Stomach (tissue), 7 donors: ENCODE data around the genes KRT7 and KRT5.

- PRO-cap: no peak
- RAMPAGE, long total RNA, 5 experiments: no peak in any of the 5 experiments
- RRBS: no CpG with 5 or more reads among the region's 16 CpGs
These were observed 1.7 kb downstream of the SMIM41 start for GRCh38 chr12:52080934-52081861.

- PRO-cap: bidirectional peak, plus-strand start at chr12:52148822, minus-strand start at chr12:52148611
- RAMPAGE, long total RNA, 5 experiments: no peak in any of the 5 experiments
- RRBS: no CpG with 5 or more reads among the region's 16 CpGs
These were observed 43.4 kb downstream of the KRT80 start for GRCh38 chr12:52148161-52149057.

- PRO-cap: no peak
- RAMPAGE, long total RNA, 5 experiments: no peak in any of the 5 experiments
- RRBS: no CpG with 5 or more reads among the region's 2 CpGs
These were observed 2.1 kb downstream of the KRT80 start for GRCh38 chr12:52189698-52190163.

- PRO-cap: no peak
- RAMPAGE, long total RNA, 5 experiments: no peak in any of the 5 experiments
- RRBS: no CpG with 5 or more reads among the region's 14 CpGs
These were observed 864 bp downstream of the KRT80 start for GRCh38 chr12:52190647-52191652.

GRCh38 chr12:52197607-52198435, 6.0 kb upstream of the KRT80 start:
- PRO-cap: no peak
- RAMPAGE, long total RNA, 5 experiments: no peak in any of the 5 experiments
- RRBS: no CpG with 5 or more reads among the region's 11 CpGs

- PRO-cap: no peak
- RAMPAGE, long total RNA, 5 experiments: no peak in any of the 5 experiments
- RRBS: no CpG with 5 or more reads among the region's 11 CpGs
These were observed 9.0 kb upstream of the KRT80 start for GRCh38 chr12:52200838-52201286.

DNA sequence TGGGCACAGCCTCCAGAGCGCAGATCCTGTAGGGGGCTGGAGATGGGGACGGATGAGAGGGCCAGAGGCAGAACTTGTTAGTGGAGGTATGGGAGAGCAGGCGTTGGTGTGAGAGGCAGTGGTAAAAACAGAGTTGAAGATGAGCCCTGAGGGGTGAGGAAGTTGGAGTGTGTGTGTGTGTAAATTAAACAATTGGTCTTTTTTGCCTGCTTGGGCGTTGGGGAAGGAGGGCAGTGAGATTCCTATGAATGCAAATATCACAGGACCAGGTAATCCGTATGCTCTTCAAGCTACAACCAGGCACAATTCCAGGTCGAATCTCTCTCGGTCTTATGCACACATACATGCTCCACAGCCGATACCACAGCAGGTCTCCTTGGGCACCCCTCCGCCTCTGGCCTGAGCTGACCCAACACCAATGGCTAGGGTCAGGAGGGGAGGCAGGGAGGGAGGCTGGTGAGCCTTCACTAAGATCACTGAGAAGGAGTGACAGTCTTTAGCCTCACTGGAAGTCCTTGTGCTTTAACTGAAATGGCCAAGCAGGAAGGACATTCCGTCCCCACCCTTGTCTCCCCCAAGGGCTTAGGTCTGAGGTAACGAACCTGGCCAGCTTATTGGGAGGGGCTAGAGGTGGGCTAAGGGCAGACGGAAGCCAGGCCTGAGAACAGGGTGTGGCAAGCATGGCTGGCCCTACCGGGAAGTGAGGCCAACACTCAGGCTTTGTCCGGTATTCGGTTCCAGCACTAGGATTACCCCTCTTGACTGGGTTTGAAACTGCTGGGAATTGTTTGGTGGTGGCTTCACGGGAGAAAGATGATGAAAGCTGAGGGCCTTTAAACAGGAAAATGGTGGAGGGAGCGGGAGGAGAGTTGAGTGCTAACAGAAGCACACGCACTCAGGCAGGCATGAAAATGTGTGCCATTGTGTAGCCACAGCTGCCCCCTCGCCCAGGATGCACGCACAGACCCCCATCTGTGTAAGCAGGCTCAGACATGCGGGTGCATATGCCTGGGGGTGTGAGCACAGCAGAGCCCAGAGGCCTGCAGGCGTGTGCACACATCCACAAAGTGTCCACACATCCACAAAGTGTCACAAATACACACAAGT, 1.3 kb upstream of the KRT7 start:
- PRO-cap: bidirectional peak, plus-strand start at position 785 of the sequence, minus-strand start at position 514 of the sequence
- RAMPAGE, long total RNA, 5 experiments: no peak in any of the 5 experiments
- RRBS: no CpG with 5 or more reads among the region's 22 CpGs

DNA sequence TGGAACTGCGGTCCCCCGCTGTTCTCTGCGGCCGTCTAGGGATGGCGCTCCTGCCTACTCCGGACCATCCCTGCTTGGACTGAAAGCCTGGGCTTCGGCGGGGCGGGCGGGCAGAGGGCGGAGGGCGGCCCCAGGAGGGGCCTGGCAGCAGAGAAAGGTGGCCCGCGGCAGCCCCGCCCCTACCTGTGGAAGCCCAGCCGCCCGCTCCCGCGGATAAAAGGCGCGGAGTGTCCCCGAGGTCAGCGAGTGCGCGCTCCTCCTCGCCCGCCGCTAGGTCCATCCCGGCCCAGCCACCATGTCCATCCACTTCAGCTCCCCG, at the start of gene KRT7:
TSS of gene KRT7 (plus strand) at position 242 of the 319 bp plus-strand sequence.
- PRO-cap: bidirectional peak, plus-strand start at position 223 of the sequence, minus-strand start at position 81 of the sequence
- RAMPAGE, long total RNA, 5 experiments: no peak in any of the 5 experiments
- RRBS: 14% methylated on average over 5 of the region's 30 CpGs

DNA sequence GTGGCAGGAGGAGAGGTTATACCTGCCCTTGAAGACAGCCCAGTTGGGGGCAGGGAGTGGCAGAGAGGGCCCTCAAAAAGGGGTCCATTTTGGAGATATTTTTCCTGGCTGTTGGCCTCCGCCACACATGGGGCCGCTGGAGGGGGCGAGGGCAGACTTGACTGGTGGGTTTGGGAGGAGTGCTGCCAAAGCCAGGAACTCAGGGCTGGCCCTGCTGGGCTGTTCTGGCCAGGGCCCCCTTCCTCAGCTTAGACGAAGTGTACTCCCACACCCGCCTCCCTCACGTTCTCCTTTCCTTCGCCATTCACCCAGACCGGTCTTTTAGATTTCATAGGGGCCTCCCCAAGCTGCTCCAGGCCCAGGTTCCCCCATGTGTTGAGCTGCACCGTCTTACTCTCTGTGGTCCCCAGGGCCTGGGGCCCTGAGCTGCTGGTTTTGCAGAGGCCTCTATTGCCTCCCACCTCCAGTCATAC, 1.2 kb downstream of the KRT7 start:
- PRO-cap: no peak
- RAMPAGE, long total RNA, 5 experiments: no peak in any of the 5 experiments
- RRBS: no CpG with 5 or more reads among the region's 9 CpGs

GRCh38 chr12:52234660-52235415, 1.8 kb downstream of the KRT7 start:
- PRO-cap: no peak
- RAMPAGE, long total RNA, 5 experiments: start-site peak on the plus strand in 1 of 5 experiments, at chr12:52235148-52235198 at its widest, 15 reads per replicate
- RRBS: no CpG with 5 or more reads among the region's 19 CpGs

DNA sequence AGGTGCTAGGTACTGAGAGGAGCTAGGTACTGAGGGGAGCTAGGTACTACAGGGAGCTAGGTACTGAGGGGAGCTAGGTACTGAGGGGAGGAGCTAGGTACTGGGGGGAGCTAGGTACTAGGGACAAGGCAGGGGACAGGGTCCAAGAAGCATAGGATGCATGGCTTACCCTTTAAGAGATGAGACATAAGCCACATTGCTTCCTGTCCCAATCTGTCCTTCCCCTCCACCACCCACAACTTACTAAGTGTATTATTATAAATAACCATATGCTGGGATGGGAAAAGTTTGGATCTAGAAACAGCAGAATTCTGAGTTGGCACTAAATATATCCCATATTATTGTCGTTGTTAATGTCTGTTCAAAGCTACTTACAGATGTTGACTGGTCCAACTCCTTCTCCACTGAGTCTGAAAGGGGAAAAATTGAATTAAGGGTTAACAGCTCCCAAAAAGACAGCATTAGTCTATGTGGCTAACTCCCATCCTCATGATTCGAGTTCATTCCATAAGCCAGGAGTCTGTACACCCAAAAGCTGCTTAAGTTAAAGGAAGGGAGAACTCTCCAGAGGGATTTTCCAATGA, 4.7 kb downstream of the KRT5 start:
- PRO-cap: no peak
- RAMPAGE, long total RNA, 5 experiments: no peak in any of the 5 experiments
- RRBS: no CpG with 5 or more reads among the region's 2 CpGs

- PRO-cap: no peak
- RAMPAGE, long total RNA, 5 experiments: start-site peak on the minus strand in 2 of 5 experiments, at chr12:52520394-52520398 at its widest, 8 to 55 reads per replicate
- RRBS: 94% methylated on average over 12 of the region's 39 CpGs
These were observed at the start of gene KRT5 for GRCh38 chr12:52519600-52520931. TSS of gene KRT5 (minus strand) at chr12:52520394.

- PRO-cap: no peak
- RAMPAGE, long total RNA, 5 experiments: no peak in any of the 5 experiments
- RRBS: no CpG with 5 or more reads among the region's 4 CpGs
These were observed 8.9 kb downstream of the KRT8 start for GRCh38 chr12:52895778-52896563.

- PRO-cap: bidirectional peak, plus-strand start at chr12:52904056, minus-strand start at chr12:52903798
- RAMPAGE, long total RNA, 5 experiments: no peak in any of the 5 experiments
- RRBS: 3% methylated on average over 11 of the region's 62 CpGs
These were observed 1.3 kb downstream of the KRT8 start for GRCh38 chr12:52903247-52904340.

- PRO-cap: no peak
- RAMPAGE, long total RNA, 5 experiments: no peak in any of the 5 experiments
- RRBS: no CpG with 5 or more reads among the region's 4 CpGs
These were observed 9.8 kb upstream of the KRT8 start for GRCh38 chr12:52914670-52915072.

DNA sequence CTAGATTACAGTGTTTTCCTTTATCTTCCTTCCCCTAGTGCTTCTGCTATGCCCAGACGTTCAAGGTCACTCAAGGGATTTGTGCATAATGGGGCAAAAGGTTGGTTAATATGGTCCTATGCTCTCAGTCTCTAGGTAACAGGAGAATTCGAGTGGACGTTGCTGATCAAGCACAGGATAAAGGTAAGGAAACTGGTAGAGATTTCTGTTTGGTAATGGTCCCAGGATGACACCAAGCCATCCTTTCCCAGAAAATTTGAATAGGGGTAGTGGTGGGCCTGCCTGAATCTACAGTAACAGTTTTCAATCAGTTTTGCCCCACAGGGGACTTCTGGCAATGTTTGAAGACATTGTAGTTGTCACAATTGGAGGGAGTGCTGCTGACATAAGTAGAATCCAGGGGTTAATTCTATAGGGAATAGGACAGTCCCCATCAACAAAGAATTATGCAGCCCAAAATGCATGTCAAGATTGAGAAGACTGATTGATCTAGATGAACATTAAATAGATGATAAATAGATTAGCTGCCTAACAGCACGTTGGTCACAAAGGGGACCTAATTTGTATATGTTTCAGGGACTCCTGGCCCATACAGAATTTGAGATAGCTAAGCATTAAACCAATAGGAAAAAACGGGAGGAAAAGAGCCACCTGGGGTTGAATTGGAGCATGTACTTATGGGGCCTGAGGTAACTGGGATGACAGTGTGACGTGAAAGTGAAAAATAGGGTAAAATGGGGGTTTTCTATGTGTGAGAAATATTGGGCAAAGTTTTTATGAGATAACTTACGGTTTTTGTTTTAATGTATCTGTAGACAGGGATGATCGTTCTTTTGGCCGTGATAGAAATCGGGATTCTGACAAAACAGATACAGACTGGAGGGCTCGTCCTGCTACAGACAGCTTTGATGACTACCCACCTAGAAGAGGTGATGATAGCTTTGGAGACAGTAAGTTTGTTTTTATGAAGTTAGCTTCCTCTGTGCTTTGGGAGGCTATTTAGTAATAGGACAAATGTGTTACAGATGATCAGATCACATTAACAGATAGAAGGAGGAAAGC, 15.8 kb downstream of the EIF4B start:
- PRO-cap: no peak
- RAMPAGE, long total RNA, 5 experiments: start-site peak on the plus strand in 3 of 5 experiments, centred at positions 141 to 871 of the sequence, 20 to 89 reads per replicate
- RRBS: no CpG with 5 or more reads among the region's 11 CpGs

GRCh38 chr12:53058152-53058946, 8.5 kb downstream of the TNS2 start:
- PRO-cap: no peak
- RAMPAGE, long total RNA, 5 experiments: start-site peak on the plus strand in 2 of 5 experiments, at chr12:53058321-53058859 at its widest, 28 to 42 reads per replicate
- RRBS: no CpG with 5 or more reads among the region's 25 CpGs

DNA sequence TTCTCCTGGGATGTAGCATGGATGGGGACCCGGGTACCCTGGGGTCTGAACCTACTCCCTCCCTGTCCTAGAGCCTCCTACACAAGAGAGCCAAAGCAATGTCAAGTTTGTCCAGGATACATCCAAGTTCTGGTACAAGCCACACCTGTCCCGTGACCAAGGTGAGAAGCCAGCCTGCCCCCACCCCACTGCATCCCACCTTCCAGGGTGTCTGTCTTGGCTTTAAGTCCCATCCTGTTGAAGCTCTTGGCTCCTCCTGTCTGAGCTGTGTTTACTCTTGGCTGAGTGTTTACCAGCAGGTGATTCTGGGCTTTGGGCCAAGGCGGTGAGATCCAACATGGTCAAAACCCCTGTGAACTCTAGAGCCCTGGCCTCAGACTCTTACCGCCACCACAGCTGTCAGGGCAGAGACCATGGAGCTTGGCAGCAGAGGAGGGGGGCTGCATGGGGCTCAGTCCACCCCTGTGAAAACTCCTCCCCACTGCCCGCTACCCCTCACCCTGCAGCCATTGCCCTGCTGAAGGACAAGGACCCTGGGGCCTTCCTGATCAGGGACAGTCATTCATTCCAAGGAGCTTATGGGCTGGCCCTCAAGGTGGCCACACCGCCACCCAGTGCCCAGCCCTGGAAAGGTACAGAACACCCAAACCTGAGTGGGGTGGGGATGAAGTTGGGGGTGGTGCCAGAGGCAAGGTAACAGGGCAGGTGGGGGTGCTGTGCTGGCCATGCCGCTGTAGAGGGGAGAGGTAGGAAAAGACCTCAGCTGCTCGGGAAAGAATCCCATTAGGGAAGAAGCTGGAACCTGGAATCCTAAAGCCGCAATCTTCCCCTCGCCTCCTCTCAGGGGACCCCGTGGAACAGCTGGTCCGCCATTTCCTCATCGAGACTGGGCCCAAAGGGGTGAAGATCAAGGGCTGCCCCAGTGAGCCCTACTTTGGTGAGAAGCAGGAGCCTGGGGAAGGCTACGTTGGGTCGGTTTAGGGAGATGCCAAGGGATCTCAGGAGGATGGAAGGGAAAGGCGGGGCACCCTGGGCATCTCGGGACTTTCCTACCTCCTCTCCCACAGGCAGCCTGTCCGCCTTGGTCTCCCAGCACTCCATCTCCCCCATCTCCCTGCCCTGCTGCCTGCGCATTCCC, 11.8 kb downstream of the TNS2 start:
- PRO-cap: bidirectional peak, plus-strand start at position 412 of the sequence, minus-strand start at position 245 of the sequence; bidirectional peak, plus-strand start at position 1,045 of the sequence, minus-strand start at position 1,047 of the sequence
- RAMPAGE, long total RNA, 5 experiments: start-site peak on the plus strand in 1 of 5 experiments, centred at positions 776 to 905 of the sequence, 5 to 7 reads per replicate
- RRBS: no CpG with 5 or more reads among the region's 19 CpGs

DNA sequence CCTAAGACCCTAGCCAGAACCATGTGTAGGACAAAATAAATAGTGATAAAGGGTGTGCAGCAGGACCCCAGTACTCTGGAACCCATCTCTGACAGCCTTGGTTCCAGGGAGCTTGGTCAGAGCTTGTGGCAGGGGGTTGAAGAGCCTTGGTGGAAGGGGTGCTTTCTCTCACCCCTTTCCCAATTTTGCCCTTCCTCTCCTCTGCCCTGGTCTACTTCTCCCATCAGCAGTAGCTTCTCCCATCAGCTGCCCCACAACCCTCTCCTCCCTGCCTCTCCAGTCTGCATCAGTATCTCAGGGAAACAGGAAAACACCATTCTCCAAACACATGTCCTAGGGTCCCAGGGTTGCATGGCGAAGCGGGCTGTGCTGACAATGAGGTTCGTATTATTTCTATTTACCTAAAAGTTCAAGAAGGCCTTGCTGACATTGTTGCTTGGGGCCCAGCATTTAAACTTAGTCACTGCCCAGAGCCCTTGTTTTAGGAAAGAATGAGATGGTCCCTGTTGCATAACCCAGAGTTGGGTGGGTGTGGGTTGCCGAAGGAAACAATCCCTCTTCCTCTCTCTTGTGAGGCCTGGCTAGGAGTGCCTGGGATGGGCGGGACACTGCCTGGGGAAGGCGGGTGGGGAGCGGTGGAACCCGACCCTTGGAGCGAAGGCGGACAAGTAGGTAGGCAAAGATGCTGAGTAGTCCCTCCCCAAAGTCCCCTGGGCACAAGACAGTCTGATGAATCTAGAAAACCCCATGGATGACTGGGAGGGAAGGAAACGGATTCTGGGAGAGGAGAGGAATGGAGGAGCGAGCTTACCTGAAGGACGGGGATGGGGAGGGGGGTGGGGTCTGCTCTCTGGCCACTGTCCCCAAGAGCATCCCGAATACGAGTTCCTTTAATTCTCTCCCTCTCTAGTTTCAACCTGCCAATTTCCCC, 1.2 kb upstream of the IGFBP6 start:
- PRO-cap: unidirectional peak, plus-strand start at position 518 of the sequence; unidirectional peak, plus-strand start at position 692 of the sequence
- RAMPAGE, long total RNA, 5 experiments: no peak in any of the 5 experiments
- RRBS: no CpG with 5 or more reads among the region's 15 CpGs

- PRO-cap: no peak
- RAMPAGE, long total RNA, 5 experiments: no peak in any of the 5 experiments
- RRBS: no CpG with 5 or more reads among the region's 4 CpGs
These were observed 28.2 kb downstream of the SOAT2 start for GRCh38 chr12:53131533-53131811.